Omental fat pad (tissue), 4 donors: ENCODE measurements around the genes SLC25A26, EOGT and ARL6IP5.

GRCh38 chr3:66002453-66002770, 36.3 kb downstream of the MAGI1 start:
- PRO-cap, result no peak
- RAMPAGE, long total RNA, 4 experiments, result no peak in any of the 4 experiments

- PRO-cap, result no peak
- RAMPAGE, long total RNA, 4 experiments, result no peak in any of the 4 experiments
Measured at GRCh38 chr3:66039502-66040073, 870 bp upstream of the MAGI1 start.

DNA sequence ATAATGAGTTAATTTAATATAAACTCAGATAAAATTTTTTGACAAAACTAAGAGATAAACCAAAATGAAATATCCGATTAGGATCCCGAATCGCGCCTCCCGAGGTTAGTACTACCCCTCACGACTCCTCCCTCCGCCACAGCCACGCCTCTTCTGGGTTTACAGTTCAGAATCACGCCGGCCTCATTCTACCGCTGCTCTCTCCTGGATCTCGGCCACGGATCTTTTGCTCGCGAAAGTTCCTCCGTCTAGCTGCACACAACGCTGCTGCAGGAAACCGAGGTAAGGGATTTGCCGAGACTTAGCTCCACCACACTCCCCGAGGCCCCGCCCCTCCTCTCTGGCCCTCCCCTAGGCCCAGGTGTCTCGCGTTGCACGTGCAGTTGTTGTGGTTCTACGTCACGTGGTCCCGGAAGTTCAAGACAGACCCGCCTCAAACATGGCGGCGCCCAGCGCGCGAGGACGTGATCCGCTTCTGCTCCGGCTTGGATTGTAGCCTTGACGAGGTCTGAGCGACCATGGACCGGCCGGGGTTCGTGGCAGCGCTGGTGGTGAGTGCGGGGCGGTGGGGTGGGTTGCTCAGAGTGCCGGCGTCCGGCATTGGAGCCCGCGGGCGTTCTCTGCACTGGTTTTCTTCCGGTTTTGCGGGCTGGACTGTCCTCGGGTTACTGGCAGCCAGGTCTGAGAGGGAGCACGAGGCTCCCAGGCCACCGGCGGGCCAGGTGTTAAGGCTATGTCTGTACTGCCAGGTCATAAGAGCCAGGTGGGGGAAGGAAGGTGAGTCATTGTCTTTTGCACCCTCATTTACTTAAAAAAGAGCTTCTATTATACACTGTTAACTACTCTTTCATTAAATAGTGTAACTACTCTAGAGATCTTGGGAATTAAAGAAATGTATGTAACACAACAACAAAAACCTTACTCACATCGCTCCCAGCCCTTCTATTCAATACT, at the start of gene SLC25A26:
Gene SLC25A26, plus strand, starts transcription at position 425 of the 954 bp plus-strand sequence.
- PRO-cap, result no peak
- RAMPAGE, long total RNA, 4 experiments, result start-site peak on the plus strand in 1 of 4 experiments, centred at position 428 of the sequence, 56 reads per replicate

DNA sequence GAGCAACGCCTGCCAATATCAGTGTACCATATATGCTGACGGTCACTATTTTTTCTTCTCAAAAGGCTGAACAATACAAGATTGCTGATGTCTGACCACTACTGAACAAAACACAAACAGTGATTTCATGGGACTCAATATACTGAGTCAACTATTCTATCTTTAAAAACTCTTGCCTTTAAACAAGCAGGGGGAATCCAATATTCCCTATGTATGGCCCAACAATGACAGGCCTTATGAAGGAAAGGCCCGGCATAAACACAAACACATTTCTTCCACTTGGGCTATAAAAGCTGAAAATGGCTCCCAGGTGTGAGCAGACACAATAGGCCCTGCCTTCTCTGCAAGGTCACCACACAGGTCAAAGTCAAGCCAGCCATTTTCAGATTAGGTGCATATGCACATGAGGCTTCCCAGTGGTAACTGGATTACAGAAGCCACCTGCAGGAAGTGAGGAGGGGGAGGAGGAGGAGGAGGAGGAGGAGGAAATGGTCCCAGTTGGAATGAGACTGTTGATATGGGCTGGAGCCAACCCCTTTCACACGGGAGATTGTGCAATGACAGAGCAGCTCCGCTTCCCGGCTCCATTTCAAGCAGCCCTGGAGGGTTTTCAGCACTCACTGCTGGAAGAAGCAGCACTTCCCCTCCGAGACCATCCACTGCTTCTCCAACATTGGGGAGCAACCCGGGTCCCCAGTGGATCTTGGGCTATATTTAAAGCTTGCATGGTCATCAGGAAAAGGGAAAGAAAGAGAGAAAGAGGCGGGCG, 58.6 kb downstream of the LRIG1 start:
- PRO-cap, result no peak
- RAMPAGE, long total RNA, 4 experiments, result no peak in any of the 4 experiments

- PRO-cap, result no peak
- RAMPAGE, long total RNA, 4 experiments, result no peak in any of the 4 experiments
Measured at GRCh38 chr3:66485524-66486066, 15.2 kb downstream of the LRIG1 start.

GRCh38 chr3:66492292-66492927, 8.4 kb downstream of the LRIG1 start:
- PRO-cap, result no peak
- RAMPAGE, long total RNA, 4 experiments, result no peak in any of the 4 experiments

GRCh38 chr3:66798009-66798601, 200.0 kb upstream of the KBTBD8 start:
- PRO-cap, result no peak
- RAMPAGE, long total RNA, 4 experiments, result no peak in any of the 4 experiments

- PRO-cap, result no peak
- RAMPAGE, long total RNA, 4 experiments, result no peak in any of the 4 experiments
Measured at GRCh38 chr3:66803041-66803747, 194.9 kb upstream of the KBTBD8 start.

DNA sequence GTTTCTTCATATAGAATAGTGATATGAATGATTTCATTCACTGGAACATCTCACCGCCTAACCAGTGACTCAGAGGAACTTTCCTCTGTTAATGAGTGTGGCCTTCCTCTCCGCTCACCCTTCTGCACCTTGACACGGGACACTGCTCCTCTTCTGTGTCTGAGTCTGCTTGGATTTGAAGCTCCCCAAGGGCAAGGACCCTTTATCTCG, 20.7 kb downstream of the KBTBD8 start:
- PRO-cap, result no peak
- RAMPAGE, long total RNA, 4 experiments, result no peak in any of the 4 experiments

DNA sequence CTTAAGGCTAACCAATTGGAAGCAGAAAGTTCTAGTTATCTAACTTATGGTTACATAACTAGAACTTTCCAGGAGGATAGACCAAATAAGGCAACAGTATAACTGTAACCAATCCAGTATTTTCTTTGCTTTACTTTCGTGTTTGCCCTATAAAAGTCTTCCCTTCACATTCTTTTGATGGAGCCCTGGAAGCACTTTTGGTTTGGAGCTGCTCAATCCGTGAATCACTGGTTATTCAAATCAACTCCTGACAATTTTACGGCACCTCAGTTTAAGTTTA, 164.6 kb downstream of the SUCLG2 start:
- PRO-cap, result no peak
- RAMPAGE, long total RNA, 4 experiments, result no peak in any of the 4 experiments

DNA sequence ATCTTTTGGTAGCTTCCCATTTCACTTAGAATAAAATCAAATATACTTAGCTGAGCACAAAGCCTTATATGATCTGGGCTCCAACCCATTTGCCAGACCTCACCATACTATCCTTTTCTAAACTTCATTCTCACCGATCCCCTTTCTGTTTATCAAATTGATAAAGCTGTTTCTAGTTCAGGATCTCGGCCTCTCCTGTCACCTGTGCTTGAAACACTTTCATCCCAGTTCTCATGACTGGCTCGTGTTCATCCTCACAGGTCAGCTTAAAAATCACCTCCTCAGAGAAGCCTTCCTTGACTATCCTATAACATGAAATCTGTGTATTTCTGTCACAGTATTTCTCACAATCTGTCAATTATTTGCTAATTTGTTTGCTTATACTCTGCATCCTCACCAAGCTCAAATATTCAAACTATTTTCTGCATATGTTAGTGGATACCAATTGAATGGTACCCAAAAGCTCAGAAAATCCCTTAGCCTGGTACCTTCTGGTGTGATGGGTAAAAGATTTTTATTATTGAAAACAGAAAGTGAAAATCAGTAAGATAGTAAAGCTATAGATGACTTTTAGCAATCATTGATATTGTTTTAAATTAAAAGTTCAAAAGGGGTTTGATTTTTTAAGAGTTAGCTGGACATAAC, 60.0 kb downstream of the SUCLG2 start:
- PRO-cap, result no peak
- RAMPAGE, long total RNA, 4 experiments, result no peak in any of the 4 experiments

DNA sequence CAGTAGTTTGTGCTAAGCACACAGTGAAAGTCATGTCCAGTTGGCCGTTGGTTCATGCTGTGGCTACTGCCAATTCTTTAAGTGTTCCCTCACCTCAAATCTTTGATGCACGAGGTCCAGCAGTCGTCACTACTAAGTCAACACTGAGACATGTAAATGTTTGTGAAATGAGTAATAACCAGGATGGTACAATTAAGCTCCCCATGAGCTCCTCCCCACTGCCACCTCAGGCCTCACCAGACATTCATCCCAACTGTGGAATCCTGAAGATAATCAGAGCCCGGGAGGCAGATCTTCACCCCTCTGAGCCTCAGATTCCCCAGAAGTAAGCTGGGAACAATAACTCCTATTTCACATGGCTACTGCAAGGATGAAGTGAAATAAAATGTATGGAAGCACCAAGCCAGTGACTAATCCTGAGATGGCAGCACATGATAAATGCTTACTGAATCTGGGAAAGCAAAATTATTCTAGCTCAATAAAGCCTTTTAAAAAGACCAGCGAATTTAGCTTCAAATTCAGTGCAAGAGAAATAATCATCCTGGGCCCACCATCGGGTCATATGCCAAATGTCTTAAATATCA, 6.8 kb downstream of the SUCLG2 start:
- PRO-cap, result no peak
- RAMPAGE, long total RNA, 4 experiments, result no peak in any of the 4 experiments

DNA sequence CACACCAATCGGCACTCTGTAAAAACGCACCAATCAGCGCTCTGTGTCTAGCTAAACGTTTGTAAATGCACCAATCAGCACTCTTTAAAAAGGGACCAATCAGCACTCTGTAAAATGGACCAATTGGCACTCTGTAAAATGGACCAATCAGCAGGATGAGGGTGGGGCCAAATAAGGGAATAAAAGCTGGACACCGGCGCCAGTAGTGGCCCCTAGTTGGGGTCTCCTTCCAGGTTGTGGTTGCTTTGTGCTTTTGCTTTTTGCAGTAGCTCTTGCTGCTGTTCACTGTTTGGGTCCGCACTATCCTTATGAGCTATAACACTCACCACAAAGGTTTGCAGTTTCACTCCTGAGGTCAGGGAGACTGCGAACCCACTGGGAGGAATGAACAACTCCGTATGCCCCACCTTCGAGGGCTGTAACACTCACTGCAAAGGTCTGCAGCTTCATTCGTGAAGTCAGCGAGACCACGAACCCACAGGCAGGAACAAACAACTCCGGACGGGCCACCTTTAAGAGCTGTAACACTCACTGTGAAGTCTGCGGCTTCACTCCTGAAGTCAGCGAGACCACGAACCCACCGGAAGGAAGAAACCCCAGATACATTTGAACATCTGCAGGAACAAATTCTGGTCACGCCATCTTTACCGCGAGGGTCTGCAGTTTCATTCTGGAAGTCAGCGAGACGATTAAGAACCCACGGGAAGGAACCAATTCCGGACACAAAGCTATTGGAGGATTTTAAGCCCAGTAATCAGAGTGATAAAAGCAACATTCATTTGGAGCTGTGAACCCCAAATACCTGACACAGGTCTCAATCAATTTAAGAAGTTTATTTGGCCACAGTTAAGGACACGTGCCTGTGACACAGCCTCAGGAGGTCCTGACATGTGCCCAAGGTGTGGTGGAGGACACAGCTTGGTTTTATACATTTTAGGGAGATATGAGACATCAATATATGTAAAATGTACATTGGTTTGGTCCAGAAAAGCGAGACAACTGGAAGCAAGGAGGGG, 1.3 kb upstream of the SUCLG2 start:
- PRO-cap, result no peak
- RAMPAGE, long total RNA, 4 experiments, result no peak in any of the 4 experiments

DNA sequence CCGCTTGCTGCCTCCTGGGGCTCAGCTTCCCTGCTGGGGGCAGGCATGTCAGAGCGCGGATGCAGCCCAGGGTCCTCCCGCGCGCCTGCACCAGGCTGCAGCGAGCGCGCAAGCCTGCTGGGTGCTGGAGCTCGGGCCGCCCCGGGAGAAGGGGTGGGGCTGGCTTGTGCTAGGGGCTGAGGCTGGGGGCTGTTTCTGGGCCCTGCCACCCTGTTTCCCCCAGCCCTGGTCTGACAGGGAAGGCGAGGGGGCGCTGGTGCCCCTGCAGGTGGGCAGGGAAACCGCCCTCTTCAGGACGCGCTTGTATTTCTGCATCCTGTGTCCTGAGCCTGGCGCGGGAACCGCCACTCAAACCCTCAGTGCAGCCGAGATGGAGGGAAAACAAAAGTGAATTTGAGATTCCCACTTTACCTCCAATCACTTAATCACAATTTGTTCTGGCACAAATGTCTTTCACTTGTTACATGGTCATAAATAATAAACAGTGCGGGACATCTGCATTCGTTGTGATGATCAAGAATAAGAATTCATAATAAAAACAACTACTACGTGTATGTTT, 3.9 kb downstream of the TAFA1 start:
- PRO-cap, result no peak
- RAMPAGE, long total RNA, 4 experiments, result no peak in any of the 4 experiments

DNA sequence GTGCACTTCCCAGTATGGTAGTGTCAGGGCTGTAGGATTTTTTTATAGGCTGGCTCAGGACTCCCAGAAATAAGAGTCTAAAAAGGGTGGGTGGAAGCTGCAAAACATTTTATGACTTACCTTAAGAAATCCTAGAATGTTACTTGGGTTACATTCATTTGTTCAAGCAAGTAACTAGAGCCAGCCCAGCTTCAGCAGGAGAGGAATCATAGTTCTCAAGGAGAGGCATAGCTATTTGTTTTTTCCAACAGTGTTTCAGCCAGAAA, 417.3 kb downstream of the TAFA4 start:
- PRO-cap, result no peak
- RAMPAGE, long total RNA, 4 experiments, result no peak in any of the 4 experiments

DNA sequence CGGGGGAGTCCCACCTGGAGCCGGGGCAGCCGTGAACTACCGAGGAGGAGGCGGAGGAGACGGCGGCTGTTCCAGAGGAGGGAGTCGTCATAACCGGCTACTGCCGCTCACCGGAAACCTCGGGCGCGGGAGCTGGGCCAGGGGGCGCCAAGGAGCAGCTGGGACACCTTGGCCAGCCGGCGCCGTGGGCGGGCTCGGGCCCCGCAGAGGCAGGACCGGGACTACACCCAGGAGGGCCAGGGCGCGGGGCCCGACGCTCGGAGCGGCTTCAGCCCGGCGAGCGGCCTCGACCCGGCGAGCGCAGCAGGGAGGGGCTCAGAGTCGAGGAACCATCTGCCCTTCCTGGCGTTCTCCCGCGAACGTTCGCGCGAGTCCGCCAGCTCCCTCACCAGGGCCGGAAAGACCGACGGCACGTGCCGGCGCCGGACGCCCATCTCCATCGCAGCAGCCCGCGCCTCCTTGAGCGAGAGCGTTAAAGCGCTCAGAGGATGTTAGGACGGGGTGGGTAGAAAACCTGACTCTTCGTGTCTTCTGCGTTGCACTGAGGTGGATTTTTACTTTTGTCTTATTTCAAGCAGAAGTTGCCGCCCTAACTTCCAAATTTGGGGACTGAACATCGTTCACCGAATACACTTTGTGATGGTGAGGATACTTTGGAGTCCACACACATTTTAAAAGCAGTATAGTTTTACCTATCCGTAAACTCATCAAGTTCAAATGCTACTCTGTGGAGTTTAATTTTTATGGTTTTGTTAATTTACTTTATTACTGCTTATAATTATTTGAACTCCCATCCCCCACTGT, at the start of gene EOGT:
Gene EOGT, minus strand, starts transcription at position 125 of the 804 bp plus-strand sequence.
- PRO-cap, result unidirectional peak, minus-strand start at position 91 of the sequence
- RAMPAGE, long total RNA, 4 experiments, result start-site peak on the minus strand in 1 of 4 experiments, centred at position 77 of the sequence, 439 reads per replicate

- PRO-cap, result no peak
- RAMPAGE, long total RNA, 4 experiments, result no peak in any of the 4 experiments
Measured at GRCh38 chr3:69033403-69033790, 18.7 kb downstream of the TMF1 start.

DNA sequence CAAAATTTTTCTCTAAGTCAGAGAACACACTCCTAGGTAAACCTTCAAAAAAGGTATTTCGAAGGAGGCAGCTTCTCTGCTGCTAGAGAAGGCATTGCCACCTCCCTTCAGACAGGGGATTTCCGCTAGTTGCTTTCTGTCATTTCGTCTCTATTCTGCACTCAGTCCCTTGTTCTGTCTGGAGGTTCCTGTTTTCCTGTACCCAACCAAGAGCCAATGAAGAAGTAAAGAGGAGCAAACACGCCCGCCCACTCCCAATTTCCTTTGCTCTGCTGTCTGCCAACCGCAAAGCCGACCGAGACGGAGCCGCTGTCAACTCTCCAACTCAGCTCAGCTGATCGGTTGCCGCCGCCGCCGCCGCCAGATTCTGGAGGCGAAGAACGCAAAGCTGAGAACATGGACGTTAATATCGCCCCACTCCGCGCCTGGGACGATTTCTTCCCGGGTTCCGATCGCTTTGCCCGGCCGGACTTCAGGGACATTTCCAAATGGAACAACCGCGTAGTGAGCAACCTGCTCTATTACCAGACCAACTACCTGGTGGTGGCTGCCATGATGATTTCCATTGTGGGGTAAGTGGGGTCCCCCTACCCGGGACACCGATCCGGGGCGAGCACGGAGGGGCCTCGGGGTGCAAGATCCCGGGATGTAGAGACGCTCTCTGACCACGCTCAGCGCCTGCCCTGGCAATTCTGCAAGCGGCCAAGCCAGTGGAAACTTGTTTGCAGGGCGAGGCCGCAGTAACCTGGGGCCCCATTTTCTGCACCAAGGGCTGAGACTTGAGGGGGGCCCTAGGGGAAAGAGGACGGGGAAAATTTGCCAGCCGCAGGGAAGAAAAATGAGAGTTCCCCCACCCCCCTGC, at the start of gene ARL6IP5:
Gene ARL6IP5, plus strand, starts transcription at position 286 of the 862 bp plus-strand sequence.
- PRO-cap, result no peak
- RAMPAGE, long total RNA, 4 experiments, result start-site peak on the plus strand in 4 of 4 experiments, centred at positions 341 to 380 of the sequence, 399 to 3,071 reads per replicate

- PRO-cap, result no peak
- RAMPAGE, long total RNA, 4 experiments, result no peak in any of the 4 experiments
Measured at GRCh38 chr3:69087437-69087804, 2.7 kb downstream of the ARL6IP5 start.

DNA sequence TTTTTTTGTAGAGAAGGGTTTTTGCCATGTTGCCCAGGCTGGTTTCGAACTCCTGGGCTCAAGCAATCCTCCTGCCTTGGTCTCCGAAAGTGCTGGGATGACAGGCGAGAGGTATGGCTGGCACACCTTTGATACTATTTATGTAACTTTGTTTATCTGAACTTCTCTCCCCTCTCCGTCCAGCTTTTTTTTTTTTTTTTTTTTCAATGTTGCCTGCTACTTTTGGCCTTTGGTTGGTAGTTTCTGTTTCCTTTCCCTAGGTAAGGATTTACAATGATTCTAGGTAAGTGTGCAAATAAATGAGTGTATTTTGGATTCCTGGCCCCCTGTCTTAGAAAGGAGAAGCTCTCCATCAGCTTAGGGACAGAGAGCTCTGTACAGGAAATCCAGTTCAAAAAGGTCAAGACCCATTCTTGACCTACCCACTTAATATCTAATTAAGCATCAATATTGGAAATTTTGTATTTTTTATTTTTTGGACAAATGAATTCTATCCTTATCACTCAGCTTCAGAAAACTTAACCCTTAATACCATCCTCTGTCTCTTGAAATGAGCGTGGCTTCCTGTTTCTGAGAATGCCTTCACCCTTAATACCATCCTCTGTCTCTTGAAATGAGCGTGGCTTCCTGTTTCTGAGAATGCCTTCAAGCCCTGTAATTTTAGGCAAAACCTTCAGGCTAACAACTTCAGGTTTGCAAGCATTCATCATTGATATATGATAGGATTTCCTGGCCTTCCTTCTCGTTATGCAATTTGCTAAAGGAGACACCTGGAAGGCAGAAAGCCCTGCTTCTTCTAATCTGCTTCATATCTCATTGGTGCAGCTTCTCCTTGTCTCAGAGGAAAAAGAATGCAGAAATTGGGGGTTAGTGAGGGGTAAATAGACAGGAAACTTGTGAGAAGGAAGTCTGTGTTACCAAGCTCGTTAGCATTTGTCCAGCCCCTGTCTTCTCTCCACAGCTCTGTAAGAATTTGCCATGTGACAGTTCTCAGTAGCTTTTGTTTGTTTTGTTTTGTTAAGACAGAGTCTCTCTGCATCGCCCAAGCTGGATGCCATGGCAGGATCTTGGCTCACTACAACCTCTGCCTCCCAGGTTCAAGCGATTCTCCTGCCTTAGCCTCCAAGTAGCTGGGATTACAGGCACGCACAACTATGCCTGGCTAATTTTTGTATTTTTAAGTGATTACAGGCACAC, 7.1 kb downstream of the ARL6IP5 start:
- PRO-cap, result no peak
- RAMPAGE, long total RNA, 4 experiments, result no peak in any of the 4 experiments